Choroid plexus epithelial cell (primary cell): ENCODE measurements around a stretch of chr3.

DNA sequence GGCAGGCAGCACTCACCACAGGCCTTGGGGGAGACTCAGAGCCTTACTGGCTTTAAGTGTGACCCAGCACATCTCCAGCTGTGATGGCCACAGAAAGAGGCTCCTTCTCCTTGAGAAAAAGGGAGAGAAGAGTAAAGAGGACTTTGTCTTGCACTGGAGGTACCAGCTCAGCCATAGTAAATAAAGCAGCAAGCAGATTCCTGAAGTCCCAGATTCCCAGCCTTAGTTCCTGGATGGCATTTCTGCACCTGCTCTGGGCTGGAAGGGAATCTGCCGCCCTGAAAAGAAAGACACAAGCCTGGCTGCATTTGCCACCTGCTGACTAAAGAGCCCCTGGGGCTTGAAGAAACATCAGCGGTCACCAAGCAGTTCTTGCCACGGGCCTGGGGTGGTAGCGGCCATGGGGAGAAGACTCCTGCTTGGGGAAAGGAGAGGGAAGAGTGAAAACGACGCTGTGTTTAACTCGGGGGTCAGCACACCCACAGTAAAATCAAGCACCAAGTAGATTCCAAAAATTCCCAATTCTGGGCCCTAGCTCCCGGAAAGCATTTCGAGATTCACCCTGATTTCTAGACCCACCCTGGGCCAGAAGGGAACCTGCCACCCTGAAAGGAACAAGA is 24.2 kb upstream of the TNK2 start:
- RRBS = no CpG with 5 or more reads among the region's 9 CpGs

GRCh38 chr3:195990488-195991014 is 82.2 kb upstream of the TNK2 start:
- RRBS = no CpG with 5 or more reads among the region's 31 CpGs

GRCh38 chr3:196048810-196049946 is 32.7 kb downstream of the TFRC start:
- RRBS = no CpG with 5 or more reads among the region's 15 CpGs

DNA sequence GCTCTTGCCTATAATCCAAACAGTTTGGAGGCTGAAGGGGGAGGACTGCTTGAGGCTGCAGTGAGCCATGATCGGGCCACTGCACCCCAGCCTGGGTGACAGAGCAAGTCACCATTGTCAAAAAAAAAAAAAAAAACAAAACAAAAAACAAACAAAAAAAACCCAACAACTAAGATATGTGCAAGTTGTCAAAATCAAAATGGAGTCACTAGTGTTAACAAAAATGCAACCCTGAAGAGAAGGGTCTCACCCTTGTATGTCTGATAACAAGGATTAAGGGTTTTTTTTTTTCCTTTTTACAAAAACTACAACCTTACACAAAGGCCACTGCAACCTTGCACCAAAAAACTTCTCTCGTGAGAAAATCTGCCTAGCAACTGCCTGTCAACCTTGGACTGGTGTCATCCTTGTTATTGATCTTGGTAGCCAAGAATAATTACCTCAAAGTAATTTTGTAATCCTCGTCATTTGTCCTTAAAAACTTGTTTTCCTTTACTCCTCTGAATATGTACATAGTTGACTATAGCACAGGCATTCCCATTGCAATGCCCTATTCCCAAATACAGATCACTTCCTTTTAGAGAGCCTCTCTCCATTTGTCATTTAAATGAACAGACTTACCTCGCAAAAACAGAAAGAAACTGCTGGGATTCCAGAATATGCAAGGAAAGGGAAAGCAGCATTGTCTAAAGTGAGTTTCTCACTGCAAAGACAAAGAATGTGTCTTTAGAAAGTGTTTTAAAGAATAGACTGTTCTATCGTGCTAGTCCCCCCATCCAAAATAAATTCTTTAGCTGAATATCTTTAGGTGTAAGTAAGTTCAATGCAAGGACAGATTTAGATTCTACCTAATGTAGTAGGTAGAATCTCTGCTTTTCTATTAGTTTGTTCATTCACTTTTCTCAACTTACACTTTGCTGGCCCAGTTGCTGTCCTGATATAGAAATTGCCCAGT is 23.9 kb downstream of the TFRC start:
- RRBS = no CpG with 5 or more reads among the region's 5 CpGs

DNA sequence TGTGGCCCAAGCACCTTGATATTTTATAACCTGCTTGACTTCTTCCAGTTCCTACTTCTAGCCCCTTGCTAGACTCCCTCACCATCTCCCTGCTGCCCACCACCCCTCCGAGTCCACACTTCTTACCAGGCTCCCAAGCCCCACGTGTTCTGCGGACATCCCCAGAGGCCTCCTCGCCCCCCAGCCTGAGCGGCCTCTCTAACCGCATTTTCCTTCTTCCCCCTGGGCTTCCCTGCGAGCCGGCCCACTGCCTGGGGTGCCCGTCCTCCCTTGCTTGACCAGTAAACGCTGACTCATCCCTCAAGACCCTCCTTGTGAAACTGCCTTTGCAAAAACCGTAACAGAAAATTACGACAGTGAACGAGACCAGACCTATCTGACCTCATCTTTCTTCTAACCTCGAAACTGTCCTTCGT is 41.1 kb upstream of the TFRC start:
- RRBS = no CpG with 5 or more reads among the region's 15 CpGs

DNA sequence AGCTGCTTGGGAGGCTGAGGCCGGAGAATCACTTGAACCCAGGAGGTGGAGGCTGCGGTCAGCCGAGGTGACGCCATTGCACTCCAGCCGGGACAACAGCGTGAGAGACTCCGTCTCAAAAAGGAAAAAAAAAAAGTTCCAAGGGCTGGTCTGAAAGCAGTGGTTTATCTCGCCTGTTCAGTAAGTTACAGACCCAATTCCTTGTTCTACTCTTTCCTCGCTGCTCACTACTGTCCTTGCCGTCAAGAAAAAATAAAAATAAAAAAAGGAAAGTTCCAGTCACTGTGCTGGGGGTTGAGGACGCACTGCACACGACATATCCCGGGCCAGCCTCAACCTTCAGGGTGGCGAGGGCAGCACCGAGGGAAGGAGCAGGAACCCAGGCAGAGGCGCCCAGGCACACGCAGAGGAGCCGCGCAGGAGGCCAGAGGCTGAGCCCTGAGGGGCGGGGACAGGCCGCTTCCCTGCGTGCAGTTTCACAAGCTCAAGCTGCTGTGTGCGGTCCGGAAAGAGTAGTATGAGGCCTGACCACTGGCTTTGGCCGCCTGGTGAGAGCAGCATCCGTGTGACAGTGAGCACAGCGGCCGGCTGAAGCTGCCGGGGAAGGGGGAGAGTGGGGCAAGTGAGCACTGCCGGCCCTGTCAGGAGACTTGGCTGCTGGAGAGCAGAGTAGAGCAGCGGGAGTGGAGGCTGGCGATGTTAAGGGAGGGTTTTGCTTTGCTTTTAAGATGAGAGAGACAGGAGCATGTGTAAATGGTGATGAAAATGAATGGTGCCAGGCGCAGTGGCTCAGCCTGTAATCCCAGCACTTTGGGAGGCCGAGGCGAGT is 8.8 kb downstream of the ZDHHC19 start:
- RRBS = 2% methylated on average over 4 of the region's 35 CpGs

GRCh38 chr3:196351664-196352419 is 13.7 kb upstream of the TM4SF19 start:
- RRBS = no CpG with 5 or more reads among the region's 9 CpGs

DNA sequence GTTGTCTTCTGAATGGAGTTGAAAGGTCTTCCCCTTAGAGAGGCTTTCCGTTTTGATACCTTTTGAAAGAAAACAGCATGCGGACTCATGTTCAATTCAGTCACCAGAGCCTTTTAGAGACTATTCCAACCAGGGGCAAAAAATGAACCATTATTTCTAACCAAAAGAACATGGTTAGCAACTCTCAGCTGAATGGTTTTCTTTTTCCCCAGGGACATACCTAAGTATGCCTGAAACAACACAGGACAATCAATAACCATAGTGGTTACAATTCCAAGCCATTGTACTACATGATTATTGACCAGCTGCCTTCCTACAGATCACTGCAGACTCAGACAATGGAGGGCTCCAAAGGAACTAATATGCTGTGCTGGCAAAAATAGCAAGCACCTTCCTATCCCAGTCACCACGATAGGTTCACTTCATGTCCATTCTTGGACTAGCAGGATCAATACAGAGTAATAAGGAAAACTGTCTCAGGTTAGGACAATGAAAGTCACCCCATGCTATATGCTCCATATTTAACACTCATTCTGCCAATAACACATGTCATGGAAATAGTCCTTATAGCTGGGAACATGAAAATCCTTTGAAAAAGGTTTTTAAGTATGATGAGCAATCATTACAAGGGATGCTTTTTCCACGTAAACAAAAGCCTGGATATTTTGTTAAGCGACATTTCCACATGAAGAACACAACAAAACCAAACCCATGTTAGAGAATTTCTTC is 17.5 kb upstream of the TM4SF19 start:
- RRBS = no CpG with 5 or more reads among the region's 5 CpGs

- RRBS = no CpG with 5 or more reads among the region's 7 CpGs
Measured at GRCh38 chr3:196396942-196397654, 35.1 kb downstream of the UBXN7 start.

DNA sequence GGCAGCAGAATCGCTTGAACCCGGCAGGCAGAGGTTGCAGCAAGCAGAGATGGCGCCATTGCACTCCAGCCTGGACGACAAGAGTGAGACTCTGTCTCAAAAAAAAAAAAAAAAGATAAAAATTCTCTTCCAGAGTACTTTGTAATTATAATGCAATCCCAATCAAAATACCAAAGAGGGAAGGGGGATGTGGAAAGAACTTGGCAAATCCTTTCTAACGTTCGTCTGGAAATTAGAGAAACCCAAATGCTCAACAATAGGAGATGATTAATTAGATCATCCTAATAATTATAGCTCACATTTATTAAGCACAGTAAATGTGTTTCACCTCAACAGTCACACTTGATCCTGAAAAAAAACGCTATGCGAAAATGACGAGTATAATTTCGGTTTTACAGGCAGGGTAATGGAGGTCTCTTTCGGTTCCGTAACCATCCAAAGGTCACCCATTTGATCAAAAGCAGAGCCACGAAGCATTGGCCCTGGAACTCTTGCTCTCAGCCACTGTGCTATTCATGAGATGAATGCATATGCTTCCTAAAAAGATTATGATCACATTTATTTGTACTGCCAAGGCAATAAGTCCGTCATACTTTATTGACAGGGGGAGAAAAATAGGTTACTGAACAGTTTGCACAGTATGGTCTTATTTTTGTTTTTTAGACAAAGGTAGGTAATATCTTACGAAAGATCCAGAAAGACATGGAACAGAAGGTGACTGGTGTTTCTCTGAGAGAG is 18.3 kb downstream of the NRROS start:
- RRBS = no CpG with 5 or more reads among the region's 15 CpGs

GRCh38 chr3:196661235-196662002 is 21.9 kb downstream of the NRROS start:
- RRBS = no CpG with 5 or more reads among the region's 25 CpGs

DNA sequence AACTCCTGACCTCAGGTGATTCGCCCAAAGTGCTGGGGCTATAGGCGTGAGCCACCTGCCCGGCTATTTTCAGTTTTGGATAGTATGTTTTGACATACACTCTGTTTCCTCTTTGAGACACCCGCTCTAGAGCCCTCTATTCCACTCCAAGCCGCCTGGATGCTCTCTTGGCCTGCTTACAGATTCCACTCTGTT is 606 bp downstream of the CEP19 start:
- RRBS = no CpG with 5 or more reads among the region's 5 CpGs

DNA sequence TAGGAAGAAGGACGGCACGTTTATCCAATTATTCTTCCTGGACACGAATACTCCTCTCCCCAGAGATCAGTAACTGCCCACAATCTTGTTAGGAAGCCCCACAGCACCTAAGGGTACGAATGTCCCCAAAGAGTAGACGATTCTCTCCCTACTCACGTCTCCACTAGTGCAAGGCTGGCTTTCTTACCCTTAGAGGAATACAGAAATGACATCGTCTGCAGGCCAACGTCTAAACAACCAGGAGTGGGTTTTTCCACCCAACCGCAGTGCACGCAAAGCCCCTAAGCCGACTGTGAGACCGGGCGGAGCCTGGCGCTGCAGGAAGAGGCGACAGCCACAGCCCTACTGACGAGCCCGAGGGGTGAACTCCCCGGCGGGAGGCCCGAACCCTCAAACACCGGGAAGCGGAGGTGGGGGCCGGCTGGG is 295 bp downstream of the CEP19 start:
- RRBS = under 1% methylated on average over 7 of the region's 23 CpGs

DNA sequence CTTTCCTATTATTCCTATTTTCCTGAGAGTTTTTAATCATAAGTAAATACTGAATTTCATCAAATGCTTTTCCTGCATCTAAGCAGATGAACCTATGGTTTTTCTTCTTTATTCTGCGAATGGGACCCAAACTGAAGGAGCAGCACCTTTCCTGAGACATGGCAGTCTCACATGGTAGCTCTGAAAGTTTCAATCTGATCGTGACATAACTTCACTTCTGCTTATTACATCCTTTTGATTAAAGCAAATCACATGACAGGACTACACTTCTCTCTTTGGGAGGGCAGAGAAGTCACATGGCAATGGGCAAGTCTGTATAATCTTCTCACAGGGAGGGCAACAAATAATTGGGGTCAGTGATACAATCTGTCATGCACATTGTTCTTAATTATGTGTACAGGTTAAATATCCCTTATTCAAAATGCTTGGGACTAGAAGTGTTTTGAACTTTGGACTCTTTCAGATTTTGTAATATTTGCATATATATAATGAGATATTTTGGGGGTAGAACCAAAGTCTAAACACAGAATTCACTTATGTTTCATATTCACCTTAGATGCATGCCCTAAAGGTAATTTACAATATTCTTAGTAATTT is 21.6 kb downstream of the NCBP2 start:
- RRBS = no CpG with 5 or more reads among the region's 2 CpGs

DNA sequence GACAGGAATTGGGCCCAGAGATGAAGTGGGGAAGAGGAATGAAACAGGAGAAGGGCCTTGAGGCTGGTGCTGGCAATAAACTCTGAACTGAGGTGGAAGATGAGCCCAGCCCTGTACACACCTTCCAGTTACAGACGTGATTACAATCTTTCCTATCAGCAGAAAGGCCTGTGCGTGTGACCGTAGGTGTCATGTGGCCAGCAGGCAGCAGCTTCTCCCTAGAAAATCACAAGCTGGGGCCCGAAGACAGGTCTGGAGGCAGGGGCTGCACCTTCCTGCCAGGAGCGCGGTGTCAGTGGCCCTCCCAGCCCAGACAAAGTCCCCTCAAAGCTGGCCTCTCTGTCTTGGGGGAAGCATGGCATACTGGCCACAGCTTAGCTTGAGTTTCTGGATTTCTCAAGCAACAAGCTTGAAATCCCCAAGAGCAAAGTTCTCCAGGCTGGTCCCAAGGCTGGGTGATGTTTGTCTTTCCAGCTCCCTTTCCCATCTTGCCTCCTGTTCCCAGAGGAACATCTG is 16.7 kb upstream of the PIGZ start:
- RRBS = no CpG with 5 or more reads among the region's 6 CpGs

- RRBS = no CpG with 5 or more reads among the region's 20 CpGs
Measured at GRCh38 chr3:197031003-197032116, 1.7 kb upstream of the MELTF start.

DNA sequence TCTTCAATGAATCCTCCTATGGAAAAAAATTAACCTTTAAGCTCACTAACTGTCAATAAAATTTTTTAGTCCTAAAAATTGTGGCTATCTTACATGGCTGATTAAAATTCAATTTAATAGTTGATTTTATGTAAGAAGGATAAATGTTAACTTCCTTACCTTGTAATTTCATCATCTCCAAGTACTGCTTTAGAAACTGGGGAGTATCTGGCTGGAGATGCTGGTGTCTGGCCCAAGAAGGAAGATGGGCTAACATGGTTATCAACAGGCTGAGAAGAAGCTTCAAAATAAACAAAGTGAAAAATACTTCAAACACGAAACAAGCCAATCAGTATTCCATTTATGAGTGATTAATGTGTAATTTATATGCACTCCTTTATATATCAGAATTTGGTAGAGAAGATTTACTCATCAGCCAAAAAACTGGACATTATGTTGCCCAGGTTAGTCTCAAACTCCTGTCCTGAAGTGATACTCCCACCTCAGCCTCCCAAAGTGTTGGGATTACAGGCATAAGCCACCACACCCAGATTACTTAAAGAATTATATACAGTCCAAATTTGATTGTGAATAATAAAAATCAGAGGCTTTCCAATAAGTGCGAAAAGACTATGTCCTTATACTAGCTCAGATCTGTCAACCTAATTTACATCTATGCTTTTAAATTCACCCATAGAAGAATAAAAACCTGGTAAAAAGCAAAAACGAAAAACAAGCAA is 89.8 kb upstream of the MELTF start:
- RRBS = no CpG with 5 or more reads among the region's 3 CpGs

DNA sequence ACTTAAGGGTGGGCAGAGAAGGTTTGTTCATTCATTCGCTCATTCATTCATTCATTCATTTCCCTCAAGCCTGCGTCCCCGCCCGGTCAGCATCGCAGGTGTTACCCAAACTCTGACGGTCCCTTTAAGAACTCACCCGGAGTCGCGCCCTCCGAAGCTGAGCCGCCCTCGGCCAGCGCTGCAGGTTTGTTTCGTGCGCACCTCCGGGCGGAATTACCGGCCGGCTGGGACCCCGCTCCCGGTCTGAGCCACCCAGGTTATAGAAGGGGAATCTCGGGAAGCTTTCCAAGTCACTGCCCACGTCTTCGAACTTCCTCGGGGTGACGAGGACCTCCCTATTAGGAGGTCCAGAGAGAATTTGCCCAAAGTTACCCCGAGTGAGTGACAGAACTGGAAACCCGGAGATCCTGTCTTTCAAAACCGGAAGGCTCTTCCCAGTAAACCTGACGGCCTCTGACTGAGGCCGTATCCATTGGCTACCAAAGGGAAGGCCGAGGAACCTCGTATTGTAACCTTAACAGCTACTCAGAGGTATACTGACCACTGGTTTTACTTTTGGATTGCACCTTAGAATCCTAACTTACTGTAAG is 592 bp upstream of the DLG1 start:
- RRBS = 1% methylated on average over 11 of the region's 33 CpGs

- RRBS = no CpG with 5 or more reads among the region's 9 CpGs
Measured at GRCh38 chr3:197371917-197372807, 73.8 kb upstream of the DLG1 start.

- RRBS = no CpG with 5 or more reads among the region's 11 CpGs
Measured at GRCh38 chr3:197458233-197458676, 97.5 kb downstream of the BDH1 start.